ENCODE results near the gene CX3CL1.

DNA sequence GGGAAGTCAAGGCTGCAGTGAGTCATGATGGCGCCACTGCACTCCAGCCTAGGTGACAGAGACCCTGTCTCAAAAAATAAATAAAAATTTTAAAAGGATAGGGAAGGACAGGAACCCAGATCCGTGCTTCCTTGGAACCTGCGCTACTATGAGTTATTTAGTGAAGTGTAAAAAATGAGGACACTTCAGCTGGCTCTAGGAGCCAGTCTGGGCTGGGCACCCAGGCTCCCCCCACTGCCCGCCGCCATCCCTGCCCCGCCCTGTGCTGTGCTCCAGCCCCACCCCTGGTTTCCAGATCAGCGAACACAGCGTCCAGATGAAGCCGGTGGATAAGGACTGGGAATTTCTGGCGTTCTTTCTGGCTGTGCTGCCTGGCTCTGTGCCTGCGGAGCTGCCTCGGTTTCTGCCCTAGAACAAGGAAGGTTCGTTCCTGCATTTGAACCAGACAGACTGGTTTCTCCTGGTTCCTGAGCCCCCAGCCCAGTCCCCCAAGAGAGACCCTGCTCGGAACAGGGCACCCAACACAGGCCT lies 18.5 kb downstream of the PLLP start:
- PRO-cap = no peak

DNA sequence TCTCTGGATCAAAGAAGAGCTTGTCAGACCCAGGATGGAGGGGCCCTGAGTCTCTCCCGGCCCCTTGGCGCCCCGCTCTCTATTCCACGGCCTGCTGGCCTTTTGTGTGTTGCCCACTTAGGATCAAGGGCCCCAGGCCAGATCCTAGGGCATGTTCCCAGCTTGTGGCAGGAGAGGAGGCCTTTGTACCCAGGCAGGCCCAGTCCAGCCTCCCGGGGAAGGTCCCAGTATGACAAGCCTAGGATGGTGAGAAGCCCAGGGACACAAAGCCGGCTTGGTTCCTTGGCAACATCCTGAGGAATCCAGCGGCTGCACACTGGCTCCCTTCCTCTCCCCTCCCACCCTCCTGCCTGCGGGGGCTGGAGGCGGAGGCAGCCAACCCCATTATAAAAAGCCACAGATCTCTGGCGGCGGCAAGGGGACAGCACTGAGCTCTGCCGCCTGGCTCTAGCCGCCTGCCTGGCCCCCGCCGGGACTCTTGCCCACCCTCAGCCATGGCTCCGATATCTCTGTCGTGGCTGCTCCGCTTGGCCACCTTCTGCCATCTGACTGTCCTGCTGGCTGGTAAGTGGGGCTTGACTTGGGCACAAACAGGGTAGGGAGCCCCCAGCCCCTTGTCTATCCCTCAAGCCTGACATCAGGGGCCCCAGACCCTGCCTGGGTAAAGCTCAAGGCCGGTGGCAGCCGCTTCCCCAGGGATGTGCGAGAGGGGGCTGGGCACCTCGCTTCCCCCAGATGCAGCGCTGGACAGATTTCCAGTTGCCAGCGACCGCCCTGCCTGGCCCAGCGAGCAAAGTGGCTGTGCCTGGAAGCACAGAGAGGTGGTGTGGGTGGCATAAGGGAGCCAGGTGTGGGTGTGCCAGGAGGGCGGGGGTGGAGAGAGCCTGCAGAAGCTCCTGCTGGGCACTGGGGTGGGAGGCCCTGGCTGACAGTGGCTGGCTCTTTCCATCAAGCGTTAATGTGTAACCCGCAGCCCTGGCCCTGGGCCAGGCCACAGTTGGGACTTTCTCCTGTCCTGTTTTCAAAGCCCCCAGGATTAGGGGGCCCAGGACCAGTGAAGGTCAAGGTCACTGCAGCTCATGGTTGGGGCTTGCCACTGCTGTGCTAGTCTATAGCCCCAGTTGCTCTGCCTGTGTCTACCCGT lies at the start of gene CX3CL1:
TSS of gene CX3CL1 (plus strand) at position 416 of the 1,144 bp plus-strand sequence.
- PRO-cap = bidirectional peak, plus-strand start at position 399 of the sequence, minus-strand start at position 295 of the sequence

GRCh38 chr16:57408946-57409574 lies 4.5 kb downstream of the CCL17 start:
- PRO-cap = no peak

GRCh38 chr16:57517986-57518920 lies 18.1 kb downstream of the CCDC102A start:
- PRO-cap = no peak

- PRO-cap = no peak
Measured at GRCh38 chr16:57537997-57538370, 1.6 kb upstream of the CCDC102A start.

DNA sequence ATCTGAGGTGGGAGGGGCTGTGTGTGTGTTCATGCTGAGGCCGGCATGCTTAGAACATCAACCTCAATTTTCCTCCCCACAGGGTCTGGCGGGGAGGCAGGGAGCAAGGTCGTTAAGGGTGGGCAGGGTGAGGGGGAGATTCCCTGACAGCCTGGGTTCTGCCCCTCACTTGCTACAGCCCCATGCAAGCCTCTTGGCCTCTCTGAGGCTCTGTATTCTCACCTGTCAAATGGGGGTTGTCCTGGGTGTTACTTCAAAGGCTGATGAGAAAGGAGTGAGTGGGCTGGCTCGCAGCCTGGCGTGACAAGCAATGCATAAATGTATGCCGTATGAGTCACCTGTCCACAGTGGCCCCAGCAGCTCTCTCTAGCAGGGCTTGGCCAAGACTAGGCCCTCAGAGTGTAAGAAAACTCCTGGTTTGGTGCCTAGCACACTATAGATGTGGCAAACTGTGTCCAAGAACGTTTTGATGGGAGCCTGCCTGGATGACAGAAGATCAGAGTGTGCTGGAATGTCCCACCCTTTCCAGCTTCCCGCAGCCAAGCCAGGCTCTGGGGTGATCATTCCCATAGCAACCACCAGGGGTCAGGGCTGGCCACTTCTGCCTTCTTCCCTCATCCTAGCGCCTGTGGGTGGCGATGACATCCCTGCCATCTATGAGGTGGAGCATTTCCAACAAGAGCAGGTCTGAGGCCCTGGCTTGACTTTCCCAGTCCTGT lies 37.3 kb upstream of the ADGRG1 start:
- PRO-cap = no peak

- PRO-cap = unidirectional peak, minus-strand start at chr16:57601894; bidirectional peak, plus-strand start at chr16:57602362, minus-strand start at chr16:57602232
Measured at GRCh38 chr16:57601738-57602612, 26.5 kb upstream of the ADGRG1 start.

DNA sequence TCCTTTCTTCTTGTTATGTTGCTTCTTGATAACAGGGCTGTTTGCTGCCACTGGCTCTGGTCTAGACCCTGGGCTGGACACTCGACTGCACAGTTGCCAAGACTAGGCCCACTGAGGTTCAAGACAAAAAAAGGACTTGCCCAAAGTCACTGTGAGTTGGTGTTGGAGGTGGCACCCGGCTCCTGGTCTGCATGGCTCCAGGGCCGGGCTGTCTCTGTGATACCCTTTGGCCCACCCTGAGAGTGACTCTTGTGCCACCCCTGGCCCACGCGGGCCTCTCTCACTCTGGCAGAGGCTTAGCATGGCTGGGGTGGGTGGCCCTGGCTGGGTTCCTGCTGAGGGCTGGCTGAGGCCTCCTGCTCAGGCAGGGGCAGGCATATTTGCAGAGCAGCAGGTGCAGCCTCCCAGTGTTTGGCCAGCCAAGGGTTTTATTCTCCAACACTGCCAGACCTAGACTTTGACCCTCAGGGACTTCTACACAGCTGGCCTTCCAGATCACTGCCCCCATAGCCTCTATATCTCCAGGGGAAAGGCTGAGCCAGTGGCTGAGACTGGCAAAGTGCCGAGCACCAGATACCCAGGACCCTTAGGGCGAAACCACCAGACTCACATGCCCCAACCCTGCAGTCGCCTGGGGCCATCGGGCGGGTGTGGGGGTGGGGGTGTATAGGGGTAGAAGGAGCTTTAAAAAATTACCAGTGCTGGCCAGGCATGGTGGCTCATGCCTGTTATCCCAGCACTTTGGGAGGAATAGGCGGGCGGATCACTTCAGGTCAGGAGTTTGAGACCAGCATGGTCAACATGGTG lies 21.5 kb upstream of the ADGRG1 start:
- PRO-cap = no peak

GRCh38 chr16:57624130-57624601 lies 4.3 kb upstream of the ADGRG1 start:
- PRO-cap = no peak

DNA sequence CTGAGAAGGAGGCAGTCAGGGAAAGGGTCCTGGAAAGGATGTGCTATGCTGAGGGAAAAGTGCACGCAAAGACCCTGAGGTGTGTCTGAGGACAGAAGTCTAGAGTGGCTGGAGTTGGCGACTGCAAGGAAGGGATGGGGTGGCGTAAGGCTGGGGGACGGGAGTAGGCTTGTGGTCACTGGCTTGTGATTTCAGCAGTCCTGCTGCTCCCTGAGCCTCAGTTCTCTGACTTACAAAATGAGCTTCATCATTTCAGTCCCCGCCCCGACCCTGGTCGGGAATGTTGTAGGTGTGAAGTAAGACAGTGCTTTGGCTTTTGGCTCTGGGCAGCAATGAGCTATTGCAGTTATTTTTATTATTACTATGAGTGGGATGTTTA lies 8.5 kb downstream of the ADGRG1 start:
- PRO-cap = unidirectional peak, minus-strand start at position 227 of the sequence

- PRO-cap = unidirectional peak, plus-strand start at chr16:57757430
Measured at GRCh38 chr16:57756838-57757630, 21.5 kb downstream of the KATNB1 start.

- PRO-cap = unidirectional peak, plus-strand start at chr16:57890659
Measured at GRCh38 chr16:57890273-57890948, 80.5 kb downstream of the CNGB1 start.

DNA sequence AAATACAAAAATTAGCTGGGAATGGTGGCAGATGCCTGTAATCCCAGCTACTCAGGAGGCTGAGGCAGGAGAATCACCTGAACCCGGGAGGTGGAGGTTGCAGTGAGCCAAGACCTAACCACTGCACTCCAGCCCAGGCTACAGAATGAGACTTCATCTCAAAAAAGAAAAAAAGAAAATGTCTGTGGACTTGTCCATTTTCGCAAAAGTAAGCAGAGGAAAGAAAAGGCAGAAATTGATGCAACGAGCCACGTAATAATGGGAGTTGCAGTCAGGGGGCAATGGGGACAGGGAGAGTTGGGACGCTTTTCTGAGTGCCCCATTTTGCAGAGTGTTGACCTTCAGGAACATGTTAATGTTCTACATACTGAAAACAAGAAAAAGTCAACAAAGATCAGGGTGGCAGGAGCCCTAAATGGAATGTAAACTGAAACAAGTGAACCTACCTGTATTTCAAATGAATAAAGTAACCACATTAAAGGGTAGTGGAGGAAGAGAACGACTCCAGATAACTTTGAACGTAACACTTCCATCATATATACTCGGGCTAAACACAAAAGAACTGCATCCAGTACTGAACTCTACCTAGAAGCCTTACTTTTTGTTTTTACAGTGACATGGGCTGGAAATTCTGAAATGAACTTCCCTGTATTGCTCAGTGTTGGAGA lies 76.4 kb downstream of the CNGB1 start:
- PRO-cap = no peak

- PRO-cap = no peak
Measured at GRCh38 chr16:58020364-58021165, 5.0 kb upstream of the MMP15 start.

DNA sequence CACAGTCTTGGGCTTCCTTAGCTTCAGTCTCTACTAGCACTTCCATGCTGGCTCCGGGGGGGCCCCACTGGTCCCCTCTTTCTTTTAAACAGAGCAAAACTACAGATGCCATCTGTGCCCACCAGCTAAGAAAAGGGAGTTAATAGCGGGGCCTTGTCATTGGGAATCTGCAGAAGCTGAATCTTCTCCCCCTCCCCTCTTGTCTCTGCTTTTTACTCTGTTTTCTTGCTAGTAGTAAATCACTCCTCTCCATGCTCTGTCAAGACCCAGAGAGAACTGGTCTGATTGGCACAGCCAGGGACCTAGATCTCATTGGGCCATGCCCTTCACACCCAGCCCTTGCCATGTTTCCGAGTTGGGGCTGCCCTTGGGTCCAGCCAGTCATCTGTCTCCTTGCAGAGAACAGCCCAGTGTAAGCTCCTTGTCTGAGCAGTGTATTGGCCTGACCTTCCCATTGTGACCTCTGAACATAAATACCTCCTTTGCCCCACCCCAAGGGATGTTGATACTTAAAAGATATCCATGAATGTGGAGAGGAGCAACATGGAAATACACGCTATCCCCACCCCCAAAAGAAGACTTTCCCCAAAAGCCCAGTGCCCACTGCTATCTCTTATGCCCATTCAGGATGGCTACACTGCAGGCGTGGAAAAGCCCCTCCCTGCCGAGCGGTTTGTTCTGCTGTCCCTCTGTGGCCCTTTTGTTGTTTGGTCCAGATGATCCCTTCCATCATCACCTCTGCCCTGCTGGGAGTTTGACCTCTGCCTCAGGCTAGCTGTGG lies 3.9 kb downstream of the MMP15 start:
- PRO-cap = no peak

- PRO-cap = no peak
Measured at GRCh38 chr16:58032508-58033535, 7.3 kb downstream of the MMP15 start.

- PRO-cap = no peak
Measured at GRCh38 chr16:58047538-58048044, 22.0 kb downstream of the MMP15 start.

- PRO-cap = no peak
Measured at GRCh38 chr16:58222471-58223166, 24.7 kb upstream of the CSNK2A2 start.

DNA sequence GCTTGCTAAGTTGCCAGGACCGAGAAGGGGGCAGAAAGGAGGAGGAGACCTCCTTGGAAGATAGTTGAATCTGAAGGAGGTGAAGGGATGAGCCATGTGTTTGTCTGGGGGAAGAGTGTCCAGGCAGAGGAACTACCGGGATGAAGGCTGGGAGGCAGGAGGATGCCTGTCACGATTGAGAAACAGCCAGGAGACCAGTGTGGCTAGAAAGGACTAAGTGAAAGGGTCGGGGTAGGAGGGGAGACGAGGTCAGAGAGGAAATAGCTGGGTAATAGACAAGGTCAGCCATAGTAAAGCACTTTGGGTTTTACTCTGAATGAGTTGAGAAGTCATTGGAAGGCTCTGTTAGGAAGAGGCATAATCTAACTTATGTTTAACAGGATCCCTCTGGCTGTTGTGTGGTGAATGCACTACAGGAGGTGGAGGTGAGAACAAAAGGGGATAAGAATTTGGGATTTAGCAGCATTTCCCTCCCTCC lies 12.8 kb upstream of the CCDC113 start:
- PRO-cap = no peak

DNA sequence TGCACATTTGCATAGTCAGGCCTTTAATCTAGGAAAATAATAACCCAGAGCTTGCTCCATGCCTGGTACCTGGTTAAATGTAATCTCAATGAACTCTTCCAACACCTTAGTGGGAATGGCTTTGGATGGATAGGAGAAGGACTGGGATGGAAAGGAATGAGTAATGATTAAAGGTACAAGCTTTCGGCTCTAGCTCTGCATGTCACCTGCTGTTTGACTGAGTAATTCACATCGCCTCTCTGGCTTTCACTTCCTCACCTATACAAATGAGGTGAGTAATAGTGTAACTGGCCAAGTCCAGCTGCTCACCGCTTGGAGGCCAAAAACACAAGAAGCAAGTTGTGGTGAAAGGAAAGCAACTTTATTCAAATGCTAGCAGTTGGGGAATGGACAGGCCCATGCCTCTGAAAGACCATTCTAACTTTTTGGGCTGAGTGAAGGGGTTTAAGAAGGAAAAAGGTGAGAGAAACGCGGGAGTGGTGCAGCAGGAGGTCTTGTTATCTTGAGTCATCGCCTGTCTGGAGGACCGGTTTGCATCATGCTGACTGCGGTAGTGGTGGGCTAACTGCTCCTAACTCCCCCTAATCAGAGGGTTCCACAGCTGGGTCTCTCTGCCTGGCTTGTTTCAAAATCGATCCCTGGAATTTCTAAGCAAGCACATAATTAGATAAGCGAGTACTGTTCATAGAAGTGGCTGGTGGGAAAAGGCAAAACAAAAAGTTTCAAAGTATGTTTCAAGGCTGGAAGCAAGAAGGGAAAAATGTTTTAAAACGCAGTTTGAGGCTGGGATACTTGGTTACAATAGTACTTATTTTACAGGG lies 6.1 kb upstream of the CCDC113 start:
- PRO-cap = bidirectional peak, plus-strand start at position 464 of the sequence, minus-strand start at position 219 of the sequence; unidirectional peak, plus-strand start at position 464 of the sequence